Smooth muscle cell (in vitro differentiated cells): ENCODE measurements around a stretch of chr6.

DNA sequence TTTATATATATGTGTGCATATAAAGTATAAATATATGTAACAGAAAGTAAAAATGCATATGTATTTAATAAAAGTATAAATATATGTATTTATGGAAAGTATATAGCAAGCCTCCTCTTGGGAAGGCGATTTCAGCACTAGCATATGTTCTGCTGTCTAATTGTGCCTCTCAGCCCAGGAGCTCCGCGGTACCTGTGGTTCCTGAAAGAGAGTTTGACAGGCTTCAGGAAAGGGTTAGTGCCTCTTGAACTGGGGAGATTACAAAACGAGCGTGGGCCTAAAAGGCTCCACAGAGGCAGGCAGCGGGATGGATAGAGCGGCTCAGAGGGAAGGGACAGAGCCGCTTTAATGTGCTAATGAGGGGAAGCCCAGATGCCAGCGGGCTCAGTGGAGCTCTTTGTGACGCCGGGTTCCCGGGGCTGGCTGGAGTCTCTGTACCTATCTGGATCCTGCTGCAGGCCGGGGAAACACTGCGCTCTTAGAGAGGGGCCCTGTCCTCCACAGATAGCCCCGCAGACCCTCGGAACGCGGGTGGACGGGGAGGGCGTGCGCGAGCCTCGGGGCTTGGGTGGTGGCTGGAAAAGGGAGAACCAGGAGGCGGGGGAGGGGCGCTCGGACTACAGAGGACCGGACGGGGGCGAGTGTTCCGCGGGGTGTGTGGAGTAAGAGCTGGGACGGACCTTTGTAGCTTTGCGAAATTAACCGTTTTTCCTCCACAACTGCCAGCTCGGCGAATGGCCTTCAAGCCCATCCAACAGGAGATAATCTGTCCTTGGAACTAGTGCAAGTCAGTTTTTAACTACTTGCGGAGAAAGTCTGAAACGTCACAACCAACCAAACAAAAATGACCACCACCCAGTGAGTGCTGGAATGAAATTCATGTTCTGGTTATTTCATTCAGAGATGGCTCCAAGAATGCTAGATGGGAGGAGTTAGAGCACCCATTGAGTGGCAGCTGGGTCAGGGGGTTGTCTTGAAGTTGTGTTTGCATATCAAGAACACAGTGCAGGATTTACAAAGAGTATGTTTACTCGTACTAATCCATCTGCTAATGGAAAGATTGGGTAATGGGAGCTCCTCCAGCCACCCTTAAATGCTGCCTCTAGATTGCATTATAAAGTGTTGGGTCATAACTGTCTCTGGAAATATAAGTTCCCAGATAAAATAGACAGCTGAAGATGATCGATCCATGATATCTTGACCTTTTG lies 13.0 kb downstream of the SLC35F1 start:
- RAMPAGE, long total RNA, result no peak

GRCh38 chr6:118012836-118013462 lies 105.9 kb downstream of the SLC35F1 start:
- RAMPAGE, long total RNA, result no peak

- RAMPAGE, long total RNA, result no peak
Measured at GRCh38 chr6:118296138-118296914, 251.8 kb upstream of the PLN start.

DNA sequence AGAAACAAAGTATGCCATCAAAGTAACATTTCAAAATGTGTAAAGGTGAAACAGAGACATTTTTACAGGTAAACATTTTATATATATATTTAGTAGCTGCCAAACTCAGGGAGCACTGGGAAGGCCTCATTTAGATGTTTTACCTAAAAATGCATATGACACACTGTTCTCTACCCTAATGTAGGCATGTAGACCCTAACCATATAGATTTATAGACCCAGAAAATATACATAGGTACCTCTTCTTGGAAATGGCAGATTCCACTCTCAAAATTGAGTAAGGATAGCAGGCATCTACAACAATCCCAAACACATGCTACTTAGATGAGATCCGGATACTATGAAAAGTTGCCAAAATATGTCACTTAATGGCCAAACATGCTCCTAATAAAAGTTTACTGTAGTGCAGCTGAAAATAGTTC lies 10.8 kb upstream of the PLN start:
- RAMPAGE, long total RNA, result no peak

DNA sequence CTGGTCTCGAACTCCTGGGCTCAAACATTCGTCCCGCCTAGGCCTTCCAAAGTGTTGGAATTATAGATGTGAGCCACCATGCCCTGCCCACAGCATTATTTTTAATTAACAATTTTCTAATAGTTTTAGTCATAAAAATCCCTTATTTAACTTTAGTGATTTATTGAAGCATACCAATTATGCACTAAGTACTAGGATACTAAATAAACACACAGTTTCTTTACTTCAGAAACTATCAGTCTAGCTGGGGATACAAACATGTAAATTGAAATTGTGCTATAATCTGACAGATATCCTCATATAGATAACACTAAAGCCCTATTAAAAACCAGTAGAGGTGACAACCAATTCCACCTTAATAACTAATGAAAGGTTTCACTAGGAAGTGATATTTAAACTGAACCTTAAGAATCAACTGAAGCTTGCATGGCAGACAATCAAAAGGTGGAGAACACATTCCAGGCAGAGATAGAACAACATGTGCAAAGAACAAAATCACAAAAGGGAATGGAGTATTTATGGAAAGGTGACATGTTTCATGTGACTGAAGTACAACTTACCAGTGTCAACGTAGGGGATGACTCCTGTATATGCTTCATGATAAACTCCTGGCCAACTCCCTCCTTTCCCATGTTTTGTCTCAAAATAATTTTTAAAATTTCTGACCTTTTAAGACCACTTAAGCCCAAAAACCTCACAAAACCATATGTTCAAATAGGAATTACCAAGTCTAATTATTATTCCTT lies 6.4 kb downstream of the PLN start:
- RAMPAGE, long total RNA, result no peak

- RAMPAGE, long total RNA, result no peak
Measured at GRCh38 chr6:118557539-118557888, 9.4 kb downstream of the PLN start.

DNA sequence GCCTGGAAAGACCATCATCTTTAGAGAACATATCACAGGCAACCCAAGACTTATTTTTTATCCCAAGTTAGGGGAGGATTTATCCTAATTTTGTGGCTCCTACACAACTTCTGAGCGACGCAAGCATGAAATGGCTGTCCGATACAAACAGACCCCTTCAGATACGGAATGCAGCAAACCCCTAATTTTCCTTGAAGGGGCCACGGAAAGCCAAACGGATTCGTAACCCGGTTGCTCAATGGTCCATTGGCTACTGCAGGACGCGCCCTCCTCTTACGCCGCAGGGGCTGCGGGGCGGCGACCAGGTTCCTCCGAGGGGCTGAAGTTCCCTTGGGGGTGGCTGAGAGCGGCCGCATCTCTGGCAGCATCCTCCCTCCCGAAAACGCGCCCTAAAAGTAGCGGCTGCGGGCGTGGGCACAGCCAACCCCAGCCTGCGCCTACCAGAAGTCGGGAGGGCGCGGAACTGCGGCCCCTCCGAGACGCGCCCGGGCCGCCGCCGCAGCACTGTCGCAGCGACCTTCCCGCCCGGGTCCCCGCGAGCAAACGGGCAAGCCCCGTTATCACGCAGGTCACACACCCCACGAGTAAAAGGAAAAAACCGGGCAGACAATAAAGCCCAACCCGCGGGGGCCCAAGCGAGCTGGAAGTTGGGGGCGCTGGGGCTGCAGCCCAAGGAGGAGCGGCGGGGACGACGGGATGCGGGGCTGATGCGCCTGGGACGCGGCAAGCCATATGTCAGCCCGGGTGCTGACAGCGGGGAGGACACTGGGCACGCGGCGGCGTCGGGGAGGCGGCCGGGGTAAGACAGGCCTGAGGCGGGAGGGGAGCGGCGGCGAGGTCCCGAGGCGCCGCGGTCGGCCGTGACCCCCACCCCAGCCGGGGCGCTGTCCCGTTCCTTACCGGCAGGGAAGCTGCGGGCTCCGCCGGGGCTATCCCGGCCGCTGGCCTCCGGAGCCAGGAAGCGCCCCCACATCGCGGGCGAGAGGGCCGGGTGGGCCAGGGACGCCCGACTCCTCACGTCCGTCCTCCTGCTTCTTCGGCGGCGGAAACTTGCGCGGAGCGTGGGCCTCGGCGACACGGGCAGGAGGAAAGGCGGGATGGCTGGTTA lies 740 bp downstream of the CEP85L start:
- RAMPAGE, long total RNA, result no peak

DNA sequence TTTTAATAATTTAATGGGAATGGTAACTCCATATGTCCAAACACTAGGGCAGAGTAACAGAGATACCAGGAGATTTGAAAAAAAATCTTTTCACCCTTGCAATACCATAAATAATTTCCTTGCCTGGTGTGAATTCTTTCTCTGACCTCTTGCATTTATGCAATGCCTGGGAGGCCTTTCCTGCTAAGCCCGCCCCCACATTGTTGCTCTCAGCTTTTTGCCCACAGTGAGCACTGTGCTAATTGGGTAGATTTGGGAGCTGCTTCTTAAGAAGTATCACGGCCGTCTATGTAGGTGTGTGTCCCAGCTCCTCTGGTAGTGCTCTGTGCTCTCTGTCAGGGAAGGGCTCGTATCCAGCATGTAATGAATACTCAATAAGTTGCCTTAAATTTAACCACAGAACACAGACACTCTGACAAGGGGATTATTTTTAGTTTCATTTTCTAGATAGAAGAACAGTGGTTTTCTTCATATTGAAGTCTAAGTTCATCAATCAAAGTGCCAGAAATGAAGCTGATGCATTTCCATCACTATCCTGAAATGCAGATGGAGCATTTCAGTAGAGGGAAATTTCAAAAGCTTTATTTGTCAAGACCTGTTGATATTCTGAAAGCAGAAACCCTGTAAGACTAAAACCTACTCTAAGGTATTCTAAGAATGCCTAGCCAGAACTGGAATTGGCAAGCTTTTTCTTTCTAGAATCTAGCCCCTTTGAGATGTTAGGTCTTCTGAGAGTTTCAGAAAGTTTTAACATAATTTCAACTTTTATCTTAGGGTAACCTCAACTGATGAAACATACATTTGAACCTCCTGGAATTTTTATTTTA lies 54.6 kb upstream of the CEP85L start:
- RAMPAGE, long total RNA, result no peak

- RAMPAGE, long total RNA, result no peak
Measured at GRCh38 chr6:119139057-119139689, 60.7 kb upstream of the FAM184A start.

GRCh38 chr6:119146991-119147445 lies 68.6 kb upstream of the FAM184A start:
- RAMPAGE, long total RNA, result no peak

GRCh38 chr6:119240253-119241153 lies 109.1 kb downstream of the MAN1A1 start:
- RAMPAGE, long total RNA, result no peak

DNA sequence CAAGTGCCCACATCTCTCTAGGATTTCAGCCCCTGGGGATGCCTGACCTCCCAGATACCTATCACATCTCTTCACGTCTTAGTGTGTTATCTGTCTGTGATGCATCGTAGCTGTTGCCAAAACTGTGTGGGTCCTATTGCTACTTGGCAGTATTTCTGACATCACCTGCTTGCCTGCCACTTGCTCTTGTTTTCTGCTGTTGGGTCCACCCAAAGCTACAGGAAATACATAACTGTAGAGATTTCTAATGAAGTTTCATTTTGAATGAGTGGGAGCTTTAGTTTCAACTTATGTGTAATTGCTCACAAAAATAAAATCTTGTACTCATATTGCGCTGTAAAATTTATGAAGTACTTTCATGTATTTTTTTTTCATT lies 113.5 kb upstream of the MAN1A1 start:
- RAMPAGE, long total RNA, result no peak

DNA sequence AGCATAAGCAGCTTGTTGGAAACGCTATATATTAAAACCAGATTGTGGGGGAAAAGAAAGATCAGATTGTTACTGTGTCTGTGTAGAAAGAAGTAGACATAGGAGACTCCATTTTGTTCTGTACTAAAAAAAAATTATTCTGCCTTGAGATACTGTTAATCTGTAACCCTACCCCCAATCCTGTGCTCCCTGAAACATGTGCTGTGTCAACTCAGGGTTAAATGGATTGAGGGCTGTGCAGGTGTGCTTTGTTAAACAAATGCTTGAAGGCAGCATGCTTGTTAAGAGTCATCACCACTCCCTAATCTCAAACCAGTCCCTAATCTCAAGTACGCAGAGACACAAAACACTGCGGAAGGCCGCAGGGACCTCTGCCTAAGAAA lies 402.9 kb downstream of the TBC1D32 start:
- RAMPAGE, long total RNA, result no peak

- RAMPAGE, long total RNA, result no peak
Measured at GRCh38 chr6:121335115-121335816, 986 bp upstream of the TBC1D32 start.

GRCh38 chr6:121522844-121523157 lies 87.4 kb downstream of the GJA1 start:
- RAMPAGE, long total RNA, result no peak

- RAMPAGE, long total RNA, result no peak
Measured at GRCh38 chr6:121780095-121780774, 344.8 kb downstream of the GJA1 start.

DNA sequence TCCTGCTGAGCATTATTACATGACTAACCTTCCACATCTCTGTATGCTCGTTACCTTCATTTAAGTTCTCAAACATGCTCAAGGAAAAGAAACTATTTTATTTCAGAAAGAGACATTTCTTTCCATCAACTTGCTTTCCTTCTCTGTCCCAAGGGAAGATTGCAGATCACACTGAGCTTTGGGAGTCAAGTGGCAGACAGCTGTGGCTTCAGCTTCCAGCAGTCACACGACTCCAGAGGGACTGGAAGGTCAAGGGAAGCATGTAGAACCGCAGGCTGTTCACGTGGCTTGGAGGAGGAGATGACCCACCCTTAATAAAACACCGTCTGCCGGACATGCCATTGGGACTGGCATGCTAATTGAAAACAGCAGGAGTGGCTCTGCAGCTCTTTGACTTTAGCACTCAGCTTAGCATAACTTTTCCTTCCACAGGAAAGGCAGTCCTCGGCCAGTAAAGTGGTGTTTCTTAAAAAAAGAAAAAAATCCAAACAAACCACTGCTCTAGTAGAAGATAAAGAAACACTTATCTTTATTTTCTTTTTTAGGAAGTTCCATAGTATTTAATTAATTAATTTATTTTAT lies 466.8 kb upstream of the HSF2 start:
- RAMPAGE, long total RNA, result no peak

- RAMPAGE, long total RNA, result no peak
Measured at GRCh38 chr6:122211418-122212014, 187.9 kb upstream of the HSF2 start.

GRCh38 chr6:122444014-122444677 lies 27.5 kb downstream of the SERINC1 start:
- RAMPAGE, long total RNA, result no peak

DNA sequence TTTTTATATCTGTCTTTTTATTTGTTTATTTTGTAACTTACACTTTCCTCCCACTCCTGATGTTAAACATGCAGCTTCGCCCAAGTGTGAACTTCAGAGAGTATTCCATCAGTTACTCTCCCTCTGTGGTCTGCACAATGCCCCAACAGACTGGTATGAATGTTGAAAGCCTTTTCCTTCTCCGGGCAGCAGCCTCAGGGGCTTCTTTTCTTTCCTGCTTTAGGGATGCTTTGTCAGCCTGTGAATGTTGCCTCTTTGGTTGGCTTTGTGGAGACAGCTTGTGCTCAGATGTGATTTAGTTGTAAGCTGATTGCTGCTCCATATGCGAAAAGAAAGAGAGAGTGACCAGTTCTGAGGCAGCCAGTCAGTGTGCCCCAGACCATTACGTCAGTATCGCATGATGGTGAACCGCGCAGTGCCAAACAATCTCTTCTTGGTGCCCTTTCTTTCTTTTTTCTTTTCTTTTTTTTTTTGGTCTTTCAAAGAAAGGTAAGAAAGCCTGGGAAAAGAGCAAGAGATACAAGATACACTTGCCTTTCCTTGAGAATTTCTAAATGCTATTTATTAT lies 44.1 kb downstream of the SMPDL3A start:
- RAMPAGE, long total RNA, result no peak